ENCODE measurements around a stretch of chr1.

- PRO-cap, result no peak
Measured at GRCh38 chr1:172515843-172516312, 17.1 kb upstream of the SUCO start.

DNA sequence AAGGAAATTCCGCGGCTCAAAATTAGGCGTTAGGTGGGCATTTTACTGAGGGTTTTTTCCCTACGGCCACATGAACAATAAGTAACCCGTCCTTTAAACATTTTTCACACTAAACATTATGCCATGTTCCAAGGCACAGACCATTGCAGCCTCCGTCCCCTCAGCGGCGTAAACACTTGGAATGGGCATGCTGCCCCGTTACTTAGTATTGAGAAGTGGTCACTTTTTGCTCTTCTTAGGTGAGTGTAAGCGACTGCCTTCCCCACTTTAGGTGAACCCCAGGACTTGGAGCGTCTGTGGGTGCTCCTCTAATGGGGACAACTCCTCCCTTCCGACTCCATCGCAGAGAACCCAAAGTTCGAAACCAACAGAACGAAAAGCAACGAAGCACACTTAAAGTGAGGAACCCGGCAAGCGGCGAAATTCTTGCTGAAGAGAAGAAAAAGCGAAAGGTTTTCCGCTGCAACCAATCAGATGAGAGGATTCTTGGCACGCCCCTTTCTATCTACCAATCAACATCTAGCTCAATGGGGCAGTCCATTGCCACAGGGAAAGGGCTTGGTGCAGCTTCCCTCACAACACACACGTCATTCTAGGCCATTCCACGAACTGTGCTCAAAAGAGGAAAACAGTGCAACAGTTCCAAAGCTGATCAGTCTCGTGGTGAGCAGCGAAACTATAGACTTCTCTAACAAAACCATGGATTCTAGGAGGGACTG, 792 bp upstream of the SUCO start:
- PRO-cap, result bidirectional peak, plus-strand start at position 655 of the sequence, minus-strand start at position 416 of the sequence

DNA sequence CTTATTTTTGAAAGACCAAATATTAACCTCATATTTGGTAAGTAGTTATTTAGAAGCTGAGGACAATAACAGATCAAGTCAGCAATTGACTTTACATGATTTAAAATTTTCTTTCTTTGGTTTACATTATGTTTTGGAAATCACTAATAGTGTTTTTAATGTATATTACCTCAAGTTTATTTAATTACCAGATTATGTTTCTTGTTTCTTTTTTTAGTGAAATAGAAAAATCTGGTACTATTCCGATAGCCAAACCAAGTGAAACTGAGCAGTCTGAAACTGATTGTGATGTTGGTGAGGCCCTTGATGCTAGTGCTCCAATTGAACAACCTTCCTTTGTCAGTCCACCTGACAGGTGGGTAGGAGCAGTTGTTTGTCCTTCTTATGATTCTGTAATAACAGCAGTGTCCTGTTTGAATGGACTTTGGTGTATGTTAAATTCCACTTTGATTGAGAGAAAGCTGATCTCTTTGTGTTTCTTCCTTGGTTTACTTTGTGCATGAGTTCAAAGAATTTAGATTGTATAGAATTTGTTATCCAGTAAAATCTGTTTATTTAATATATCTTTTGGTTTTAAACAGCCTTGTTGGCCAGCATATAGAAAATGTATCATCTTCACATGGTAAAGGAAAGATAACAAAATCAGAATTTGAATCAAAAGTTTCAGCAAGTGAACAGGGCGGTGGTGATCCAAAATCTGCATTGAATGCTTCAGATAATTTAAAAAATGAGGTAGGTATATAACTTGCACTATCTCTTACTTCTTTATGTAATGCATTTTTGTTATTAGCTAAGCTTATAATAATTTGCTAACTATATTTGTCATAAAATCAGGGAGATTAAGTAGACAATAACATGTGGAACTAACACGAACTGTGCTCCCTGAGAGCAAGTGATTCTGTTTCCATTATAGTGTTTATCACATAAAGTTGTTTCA, 24.4 kb downstream of the SUCO start:
- PRO-cap, result no peak

DNA sequence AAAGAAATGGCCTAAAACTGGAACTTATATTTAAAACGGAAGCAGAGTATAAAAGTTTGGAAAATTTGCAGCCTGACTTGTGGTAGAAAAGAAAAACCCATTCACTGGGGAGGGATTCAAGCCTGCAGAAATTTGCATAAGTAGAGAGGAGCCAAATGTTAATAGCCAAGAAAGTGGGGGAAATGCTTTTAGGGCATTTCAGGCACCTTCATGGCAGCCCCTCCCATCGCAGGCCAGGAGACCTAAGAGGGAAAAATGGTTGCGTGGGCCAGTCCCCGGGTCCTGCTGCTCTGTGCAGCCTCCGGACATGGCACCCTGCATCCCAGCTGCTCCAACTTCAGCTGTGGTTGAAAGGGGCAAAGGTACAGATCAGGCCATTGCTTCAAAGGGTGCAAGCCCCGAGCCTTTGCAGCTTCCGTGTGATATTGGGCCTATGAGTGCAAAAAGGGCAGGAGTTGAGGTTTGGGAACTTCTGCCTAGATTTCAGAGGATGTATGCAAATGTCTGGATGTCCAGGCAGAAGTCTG, 30.7 kb downstream of the SUCO start:
- PRO-cap, result no peak

DNA sequence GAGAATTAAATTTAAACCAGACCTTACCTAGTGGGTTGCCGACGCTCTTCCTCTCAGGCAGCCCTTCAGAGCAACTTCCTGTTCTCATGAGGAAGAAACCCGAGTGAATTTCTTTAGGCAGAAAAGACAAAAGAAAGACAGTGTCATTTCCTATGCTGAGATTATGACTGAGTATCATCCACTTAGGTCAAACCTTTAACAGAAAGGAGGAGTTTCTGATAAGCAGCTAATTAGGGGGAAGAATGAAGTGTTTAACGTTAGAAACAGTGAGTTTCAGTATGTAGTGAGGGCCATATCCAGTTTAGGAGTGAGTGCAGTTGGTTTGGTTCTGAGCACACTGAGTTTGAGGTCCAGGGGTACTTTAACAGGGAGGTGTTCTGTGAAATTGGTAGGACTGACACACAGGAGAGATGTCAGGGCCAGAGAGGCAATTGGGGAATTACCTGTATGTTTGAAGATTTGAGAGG, 38.7 kb downstream of the FASLG start:
- PRO-cap, result no peak

GRCh38 chr1:172704070-172704386, 45.1 kb downstream of the FASLG start:
- PRO-cap, result no peak

- PRO-cap, result no peak
Measured at GRCh38 chr1:173210788-173211037, 3.6 kb upstream of the TNFSF4 start.

DNA sequence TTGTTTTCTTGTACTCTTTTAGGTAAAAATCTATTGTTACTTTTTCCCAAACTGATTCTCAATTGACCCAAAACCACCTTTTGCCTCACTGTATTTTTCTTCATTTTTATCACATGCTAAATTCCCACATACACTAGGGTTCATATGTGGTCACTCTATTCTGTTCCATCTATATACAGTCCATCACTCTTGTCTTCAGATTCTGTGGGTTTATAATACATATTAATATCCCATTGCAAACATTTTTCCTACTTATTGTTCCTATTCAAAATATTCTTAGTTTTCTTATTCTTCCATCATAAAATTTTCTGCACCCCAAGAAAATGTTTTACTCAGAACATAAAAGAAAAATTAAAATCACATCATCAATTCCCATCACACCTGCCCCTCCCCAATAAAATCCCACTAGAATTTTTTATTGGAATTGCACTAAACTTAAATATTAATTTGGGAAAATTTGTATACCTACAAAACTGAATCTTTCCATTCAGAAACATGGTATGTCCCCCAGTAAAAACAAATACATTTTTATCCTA, 39.5 kb upstream of the PRDX6 start:
- PRO-cap, result no peak

DNA sequence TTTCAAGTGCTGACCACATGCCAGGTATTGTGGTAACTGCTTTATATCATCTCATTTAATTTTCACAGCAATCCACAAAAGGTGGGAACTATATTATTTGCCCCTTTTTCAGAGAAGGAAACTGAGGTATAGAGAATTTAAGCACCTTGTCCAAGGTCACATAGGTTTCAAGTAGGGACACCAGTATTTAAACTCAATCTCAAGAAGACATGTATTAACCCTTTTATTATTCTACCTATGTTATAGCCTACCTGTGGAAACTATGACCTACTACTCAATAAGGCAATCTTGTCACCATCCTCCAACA, 10.2 kb downstream of the TEX50 start:
- PRO-cap, result no peak

DNA sequence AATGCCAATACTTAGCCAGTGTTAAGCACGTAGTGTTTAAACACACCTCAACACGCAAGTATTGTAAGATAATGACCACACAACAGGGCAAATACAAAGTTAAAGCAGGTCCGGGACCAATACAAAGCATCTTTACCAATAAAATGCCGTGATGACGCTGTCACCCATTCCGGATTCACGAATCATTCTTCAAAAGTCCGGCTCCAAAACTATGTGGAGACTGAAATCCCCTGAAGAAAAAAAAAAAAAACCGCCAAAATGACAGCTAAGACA, 747 bp upstream of the DARS2 start:
- PRO-cap, result no peak

DNA sequence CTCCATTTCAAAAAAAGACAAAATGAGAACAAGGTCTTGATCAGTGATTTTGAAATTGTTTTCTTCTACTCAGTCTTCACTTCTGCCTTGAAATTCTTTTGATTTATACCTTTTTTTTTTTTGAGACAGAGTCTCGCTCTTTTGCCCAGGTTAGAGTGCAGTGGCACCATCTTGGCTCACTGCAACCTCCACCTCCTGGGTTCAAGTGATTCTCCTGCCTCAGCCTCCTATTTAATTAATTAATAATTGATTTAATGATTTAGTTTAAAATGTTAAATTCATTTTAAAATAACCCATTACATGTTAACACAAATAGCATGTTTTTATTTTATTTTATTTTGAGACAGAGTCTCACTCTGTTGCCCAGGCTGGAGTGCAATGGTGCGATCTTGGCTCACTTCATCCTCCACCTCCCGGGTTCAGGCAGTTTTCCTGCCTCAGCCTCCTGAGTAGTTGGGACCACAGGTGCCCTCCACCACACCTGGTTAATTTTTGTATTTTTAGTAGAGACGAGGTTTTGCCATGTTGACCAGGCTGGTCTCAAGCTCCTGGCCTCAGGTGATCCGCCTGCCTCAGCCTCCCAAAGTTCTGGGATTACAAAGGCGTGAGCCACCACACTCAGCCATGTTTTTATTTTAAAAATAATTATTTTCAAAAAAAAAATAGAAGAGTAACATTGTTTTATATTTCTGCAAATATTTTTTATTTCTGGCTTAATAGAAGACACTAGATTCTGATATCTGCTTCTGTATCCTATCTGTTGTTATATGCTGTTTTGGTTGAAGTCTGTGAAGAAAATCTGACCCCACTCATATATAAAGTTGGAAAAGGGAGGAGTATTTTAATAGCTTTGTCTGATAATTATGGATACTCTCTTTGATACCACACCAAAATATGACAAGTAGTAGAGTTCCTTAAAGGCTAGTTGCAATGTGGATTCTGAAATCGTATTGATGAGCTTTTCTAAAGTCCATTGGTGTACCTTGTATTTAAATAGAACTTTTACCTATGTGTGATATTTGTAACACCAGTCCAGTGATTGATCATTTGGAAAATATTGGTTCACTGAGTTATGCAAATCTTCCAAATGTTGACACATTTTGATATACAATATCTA, 8.5 kb upstream of the ZBTB37 start:
- PRO-cap, result no peak

GRCh38 chr1:173870259-173871140, 2.3 kb downstream of the ZBTB37 start:
- PRO-cap, result unidirectional peak, minus-strand start at chr1:173870327

DNA sequence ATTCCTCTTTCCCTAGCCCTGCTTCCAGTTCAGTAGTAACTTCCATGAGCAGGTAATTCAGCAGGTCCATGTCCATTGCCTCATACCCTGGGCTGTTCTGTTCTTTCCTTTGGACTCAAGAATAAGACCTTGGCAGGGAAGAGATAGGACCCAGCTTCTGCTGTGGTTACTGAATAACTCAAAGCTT, 8.1 kb upstream of the SERPINC1 start:
- PRO-cap, result no peak

DNA sequence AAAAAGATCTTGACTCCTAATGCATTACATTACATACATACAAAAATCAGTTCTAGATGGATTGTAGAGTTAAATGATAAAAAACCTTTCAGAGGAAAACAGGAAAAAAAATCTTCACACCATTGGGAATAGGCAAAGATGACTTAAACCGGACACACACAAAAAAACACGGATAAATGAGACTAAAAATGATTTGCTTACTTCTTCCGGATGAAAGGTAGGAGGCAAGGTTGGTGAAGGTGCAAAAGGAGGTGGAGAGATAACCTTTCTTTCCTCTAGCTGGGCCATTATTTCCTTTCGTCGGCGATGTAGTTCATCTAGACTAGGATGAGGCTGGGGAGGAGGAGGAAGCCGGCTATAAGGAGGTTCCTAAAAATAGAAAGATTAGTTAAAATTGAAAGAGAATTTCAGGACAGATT, 43.8 kb upstream of the SERPINC1 start:
- PRO-cap, result no peak

- PRO-cap, result unidirectional peak, plus-strand start at chr1:174021746; bidirectional peak, plus-strand start at chr1:174021922, minus-strand start at chr1:174021917
Measured at GRCh38 chr1:174021432-174022224, 529 bp downstream of the RC3H1 start.

GRCh38 chr1:174817439-174818327, 182.1 kb upstream of the CACYBP start:
- PRO-cap, result no peak

DNA sequence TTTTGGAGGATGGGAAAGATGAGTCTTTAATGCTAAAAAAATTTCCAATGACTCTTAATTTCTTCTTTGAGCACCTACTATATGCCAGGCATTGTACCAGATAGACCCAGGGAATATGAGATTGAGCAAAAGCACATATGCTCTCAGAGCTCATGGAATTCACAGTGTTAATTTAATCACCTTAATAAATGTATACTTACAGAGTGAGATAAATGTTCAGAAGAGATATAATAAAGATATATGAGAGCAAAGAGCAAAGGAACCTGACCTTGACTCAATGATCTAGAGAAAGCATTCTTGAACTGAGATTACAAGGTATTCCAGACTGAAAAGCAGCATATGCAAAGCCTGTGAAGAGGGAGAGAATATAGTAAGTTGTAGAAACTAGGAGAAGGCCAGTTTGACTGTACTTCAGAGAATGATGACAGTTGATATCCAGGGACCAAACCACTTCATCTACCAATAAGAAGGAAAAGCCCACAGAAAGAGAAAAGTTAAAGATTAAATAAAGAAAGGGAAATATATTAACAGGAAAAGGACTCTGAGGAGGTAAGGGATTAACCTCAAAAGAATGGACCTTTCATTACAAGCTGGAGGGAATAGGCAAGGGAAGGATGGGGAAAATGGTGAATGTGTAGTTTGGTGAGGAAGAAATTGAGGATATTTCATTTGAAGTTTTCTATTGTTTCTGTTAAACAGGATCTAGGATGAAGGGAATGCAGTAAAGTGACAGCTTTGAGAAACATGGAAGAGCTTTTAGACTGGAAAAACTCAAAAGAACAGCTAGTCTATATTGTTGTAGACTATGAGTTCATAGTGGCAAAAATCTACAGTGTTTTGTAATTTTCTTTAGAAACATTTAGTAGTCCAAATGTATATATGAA, 180.2 kb upstream of the CACYBP start:
- PRO-cap, result no peak

DNA sequence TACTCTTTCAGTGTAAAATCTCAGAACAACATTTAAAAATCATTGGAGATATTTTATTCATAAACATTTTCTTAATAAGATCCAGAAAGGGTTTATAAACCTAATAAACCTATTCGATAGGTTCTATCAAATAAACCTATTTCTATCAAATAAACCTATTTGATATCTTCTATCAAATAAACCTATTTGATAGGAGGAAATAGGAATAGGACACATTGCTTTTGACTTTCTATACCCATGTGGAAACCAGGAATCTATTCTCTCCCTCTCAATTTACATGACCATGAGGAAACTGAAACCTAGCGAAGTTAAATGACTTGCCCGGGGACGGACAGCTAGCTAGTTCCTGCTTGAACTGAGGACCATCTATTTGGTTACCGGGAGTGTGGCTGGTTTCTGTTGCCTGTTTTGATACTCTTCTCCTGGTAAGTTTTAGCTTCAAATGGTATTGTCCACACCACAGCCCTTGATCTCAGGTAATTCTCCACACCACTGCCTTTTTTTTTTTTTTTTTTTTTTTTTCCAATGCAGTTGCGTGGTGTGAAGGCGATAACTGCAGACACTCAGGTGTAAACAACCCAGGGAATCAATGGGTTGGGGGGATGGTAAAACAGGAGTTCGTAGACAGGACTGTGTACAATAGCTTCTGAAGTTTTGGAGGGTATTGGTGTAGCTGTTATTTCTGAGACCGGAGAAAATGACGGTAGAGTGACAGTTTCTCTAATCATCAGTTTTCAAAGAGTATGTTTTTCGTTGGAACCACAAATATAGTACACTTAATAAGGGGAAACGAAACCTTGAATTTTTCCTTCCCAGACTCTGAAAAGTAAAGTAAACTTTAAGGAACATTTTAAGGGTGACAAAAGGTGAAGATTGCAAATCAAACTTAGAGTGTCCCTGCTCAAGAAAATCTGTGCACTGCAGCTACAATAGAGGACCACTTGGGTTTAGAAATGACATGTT, 125.4 kb upstream of the CACYBP start:
- PRO-cap, result unidirectional peak, plus-strand start at position 311 of the sequence

DNA sequence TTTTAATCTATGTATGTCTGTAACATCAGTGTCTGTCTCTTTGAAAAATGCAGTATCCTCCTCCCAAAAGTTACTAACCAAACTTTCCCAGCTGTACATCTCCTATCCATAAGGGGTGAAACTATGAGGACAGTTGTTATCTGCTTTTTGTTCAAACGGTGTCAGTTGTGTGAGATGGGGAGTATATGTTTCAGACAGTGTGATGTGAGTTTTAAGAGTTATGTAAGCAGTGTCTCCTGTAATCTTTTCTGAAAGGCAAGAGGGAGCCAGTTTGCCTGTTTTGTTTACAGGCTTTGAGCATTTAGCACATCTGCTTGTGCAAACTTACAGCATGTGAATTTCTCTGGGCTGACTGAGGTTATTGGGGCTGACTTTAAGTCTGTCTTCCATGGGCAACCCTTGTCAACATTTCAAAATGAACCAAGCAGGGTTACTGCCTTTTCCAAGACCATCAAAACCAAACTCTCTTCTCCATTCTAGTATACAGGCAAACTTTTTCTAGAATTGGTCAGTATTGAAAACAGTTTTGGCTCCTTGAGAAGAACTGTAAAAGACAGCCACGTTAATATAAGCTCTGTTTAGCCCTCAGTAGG, 34.7 kb upstream of the CACYBP start:
- PRO-cap, result no peak

- PRO-cap, result no peak
Measured at GRCh38 chr1:174990358-174991104, 9.2 kb upstream of the CACYBP start.